HepG2 (cell line): ENCODE results near the gene HPCA.

- RRBS, 2 experiments: 0 to 4% methylated on average over 4 to 5 of the region's 16 CpGs
CAGE:
- cytosol, long polyA minus RNA: start-site peak on the minus strand at chr1:32695243-32695263, 6 reads
- cytosol, long polyA plus RNA: no peak
- long polyA plus RNA: no peak
- nucleus, long polyA minus RNA: no peak
- nucleus, long polyA plus RNA: no peak
Measured at GRCh38 chr1:32694823-32695505, 7.6 kb downstream of the SYNC start.

GRCh38 chr1:32703424-32703815 is 850 bp upstream of the SYNC start:
- RRBS, 2 experiments: no CpG with 5 or more reads among the region's 8 CpGs
CAGE:
- cytosol, long polyA minus RNA: no peak
- cytosol, long polyA plus RNA: no peak
- long polyA plus RNA: no peak
- nucleus, long polyA minus RNA: no peak
- nucleus, long polyA plus RNA: no peak

DNA sequence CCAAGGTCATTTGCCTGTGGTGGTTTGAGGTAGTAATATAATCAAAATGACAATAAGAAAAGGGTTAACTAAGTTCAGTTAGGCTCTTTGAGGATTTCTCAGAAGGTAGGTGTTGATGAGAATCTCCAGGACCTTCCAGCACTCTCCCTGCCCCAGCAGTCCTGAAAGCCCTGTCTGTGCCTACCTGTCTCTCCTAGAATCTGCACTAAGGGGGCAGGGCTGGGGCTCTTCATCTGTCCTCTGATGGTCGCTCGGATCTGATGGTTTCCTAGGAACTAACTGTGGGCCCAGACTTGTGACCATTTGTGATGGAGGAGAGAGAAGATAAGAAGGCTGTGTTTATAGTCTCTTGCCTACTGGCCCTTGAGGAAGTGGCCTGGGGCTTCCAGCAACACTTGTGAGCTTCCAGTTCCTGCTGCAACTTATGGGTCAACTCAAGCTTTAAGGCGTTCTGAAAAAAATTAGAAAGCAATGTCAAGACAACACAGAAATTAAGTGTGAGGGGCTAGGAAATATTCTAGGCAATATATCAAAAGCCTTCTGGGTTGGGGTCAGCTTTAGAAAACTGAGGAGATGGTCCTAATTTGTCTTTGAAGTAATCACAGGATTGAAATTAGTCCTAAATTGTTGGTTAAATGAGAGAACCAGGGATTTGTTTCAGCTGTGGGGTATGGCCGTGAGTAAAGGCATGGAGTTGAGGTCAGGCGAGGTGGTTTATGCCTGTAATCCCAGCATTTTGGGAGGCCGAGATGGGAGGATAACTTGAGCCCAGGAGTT is 14.2 kb downstream of the KIAA1522 start:
- RRBS, 2 experiments: no CpG with 5 or more reads among the region's 6 CpGs
CAGE:
- cytosol, long polyA minus RNA: no peak
- cytosol, long polyA plus RNA: no peak
- long polyA plus RNA: no peak
- nucleus, long polyA minus RNA: no peak
- nucleus, long polyA plus RNA: no peak

DNA sequence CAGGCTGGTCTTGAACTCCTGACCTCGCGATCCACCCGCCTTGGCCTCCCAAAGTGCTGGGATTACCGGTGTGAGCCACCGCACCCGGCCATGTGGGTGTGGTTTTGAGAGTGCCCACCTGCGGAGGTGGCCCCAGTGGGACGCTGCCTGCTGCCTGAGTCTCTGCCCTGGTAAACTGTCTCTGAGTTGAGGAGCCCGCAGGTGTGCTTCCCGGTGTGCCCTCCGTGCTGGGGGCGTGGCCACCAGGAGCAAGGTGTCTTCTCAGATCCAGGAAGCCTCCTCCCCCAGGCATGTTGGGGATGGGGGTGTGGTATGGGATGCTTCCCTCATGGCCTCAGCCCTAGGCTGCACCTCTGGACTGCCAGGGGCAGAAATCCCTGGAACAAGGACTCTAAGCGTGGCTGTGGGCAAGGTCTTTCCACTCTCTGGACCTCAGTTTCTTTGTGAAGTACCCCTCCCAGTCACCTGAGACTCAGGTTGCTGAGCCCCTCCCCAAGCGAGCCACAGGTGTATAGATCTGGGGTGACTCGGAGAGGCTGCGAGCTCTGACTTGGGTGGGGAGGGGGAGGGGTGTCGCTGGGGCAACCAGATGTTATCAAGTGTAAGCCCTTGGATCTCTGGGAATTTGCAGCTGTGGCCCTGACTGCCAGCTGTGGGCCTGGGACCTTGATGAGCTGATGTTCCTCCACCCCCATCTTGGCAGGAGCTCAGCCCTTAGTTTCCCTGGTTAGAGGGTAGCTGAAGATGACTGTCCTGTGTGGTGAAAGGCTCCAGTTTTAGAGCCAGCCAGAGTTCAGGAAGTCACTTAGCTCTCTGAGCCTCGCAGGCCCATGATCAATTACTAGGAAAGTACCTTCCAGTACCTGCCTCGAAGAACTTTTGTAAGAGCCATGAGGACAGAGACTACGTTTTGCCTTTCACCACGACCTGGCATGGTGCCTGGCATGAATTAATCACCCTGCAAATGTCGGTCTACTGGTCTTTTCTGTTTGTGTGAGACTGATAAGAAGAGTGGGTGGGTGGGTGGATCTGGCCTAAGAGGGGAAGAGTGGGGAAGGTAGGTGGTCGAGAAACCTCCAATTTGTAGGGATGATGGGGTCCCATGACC is 19.5 kb downstream of the KIAA1522 start:
- RRBS, 2 experiments: no CpG with 5 or more reads among the region's 23 CpGs
CAGE:
- cytosol, long polyA minus RNA: no peak
- cytosol, long polyA plus RNA: no peak
- long polyA plus RNA: no peak
- nucleus, long polyA minus RNA: no peak
- nucleus, long polyA plus RNA: no peak

DNA sequence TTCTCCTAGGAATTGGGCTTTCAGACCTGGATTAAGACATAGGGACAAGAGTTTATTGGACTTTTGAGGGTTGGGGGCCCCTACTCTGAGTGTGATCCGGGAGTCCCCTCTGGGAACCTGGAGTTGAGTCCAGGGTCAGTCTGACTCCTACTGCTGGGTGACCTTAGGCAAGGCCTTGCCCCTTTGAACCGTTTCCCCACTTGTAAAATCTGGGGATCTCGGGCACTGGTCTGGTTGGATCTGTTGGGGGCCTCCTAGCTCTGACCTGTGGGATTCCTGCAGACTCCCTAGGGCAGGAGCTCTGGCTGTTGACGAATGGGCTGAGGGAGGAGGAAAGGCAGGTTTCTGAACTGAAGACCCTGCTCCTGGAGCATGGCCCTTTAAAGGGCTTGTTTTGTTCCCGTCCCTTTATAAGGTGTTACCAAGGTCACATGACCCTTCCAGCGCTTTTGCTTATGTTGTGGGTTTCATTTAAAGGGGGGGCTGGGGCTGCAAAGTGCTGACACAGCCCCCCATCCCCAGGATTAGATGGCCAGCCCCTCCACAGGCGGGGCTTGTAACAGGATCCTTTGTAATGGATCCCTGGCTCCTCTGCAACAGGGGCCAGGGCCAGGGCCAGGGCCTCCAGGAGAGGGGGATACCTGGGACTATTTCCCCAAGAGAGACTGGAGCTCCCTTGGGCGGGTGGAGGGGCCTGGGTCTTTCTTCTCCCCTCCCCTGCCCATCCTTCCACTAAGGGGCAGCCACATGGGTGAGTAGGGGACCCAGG is 24.9 kb downstream of the KIAA1522 start:
- RRBS, 2 experiments: no CpG with 5 or more reads among the region's 8 CpGs
CAGE:
- cytosol, long polyA minus RNA: no peak
- cytosol, long polyA plus RNA: no peak
- long polyA plus RNA: no peak
- nucleus, long polyA minus RNA: no peak
- nucleus, long polyA plus RNA: no peak

- RRBS, 2 experiments: 92 to 96% methylated on average over 5 of the region's 25 CpGs
CAGE:
- cytosol, long polyA minus RNA: no peak
- cytosol, long polyA plus RNA: no peak
- long polyA plus RNA: no peak
- nucleus, long polyA minus RNA: no peak
- nucleus, long polyA plus RNA: no peak
Measured at GRCh38 chr1:32770214-32770740, 28.6 kb downstream of the KIAA1522 start.

GRCh38 chr1:32806762-32807634 is 10.2 kb downstream of the YARS1 start:
- RRBS, 2 experiments: no CpG with 5 or more reads among the region's 4 CpGs
CAGE:
- cytosol, long polyA minus RNA: no peak
- cytosol, long polyA plus RNA: no peak
- long polyA plus RNA: no peak
- nucleus, long polyA minus RNA: no peak
- nucleus, long polyA plus RNA: no peak

DNA sequence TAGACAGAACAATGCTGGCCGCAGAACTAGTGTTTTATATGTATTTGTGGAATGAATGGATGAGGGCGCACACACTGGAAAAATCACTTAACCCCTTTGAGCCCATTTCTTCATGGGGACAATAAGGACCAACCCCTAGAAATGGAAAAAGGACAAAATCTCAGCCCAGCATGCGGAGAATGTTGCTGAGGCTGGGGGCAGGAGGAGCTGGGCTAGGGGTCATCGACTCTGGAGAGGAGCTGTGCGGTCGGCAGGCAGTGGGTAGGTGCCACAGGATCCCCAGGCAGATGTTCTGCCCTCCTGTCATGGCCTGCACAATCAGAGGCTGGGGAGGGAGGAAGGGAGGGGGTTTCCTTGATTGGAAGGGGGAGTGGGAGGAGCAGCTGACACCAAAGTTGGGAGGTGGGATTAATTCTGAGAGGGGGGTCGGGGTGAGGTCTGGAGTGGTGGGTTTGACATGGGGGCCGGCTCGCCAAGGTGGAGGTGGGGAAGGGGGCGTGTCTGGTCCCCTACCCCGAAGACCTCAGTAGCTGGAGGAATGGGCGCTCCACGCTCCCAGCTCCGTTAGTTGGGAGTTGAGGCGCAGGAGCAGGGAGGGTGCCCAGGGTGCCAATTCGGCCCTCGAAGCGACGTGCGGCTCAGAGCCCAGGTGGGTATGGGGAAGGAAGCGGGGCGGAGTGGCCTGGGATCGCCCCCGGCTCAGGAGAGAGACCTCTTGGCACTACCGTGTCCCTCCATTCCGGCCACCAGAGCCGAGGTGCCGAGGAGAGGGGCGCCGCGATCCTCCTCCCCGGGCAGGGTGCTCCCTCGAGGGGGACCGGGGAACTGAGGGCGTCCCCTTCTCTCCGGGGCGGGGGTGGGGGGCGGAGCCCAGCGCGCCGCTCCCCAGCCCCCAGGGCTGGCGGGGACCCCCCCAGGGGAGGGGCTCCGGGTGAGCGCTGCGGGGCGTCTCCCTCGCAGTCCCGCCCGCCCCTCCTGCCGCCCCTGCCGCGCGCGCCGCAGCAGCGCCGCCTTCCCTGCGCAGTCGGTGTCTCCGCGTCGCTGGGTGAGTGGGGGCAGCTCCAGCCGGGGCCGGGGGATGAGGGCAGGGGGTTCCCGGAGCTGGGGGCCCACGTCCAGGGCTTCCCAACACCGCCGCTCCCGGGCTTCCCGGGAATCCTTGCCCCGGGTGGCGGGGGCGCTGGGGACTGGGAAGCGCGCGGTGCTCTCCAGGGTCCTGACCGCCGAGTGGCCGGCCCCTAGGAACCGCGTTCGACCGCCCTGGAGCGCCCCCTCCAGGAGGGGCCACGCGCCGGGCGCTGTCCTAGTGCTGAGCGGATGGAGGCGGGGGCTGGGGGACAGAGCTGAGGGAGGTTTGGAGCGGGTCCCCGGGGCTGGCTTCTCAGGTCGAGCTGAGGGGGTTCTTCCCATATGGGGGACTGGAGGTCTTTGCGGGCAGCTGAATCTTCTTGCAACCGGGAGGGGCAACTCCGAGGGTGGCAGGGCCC is at the start of gene HPCA:
HPCA (plus strand) TSS at position 1,021 of the 1,487 bp plus-strand sequence.
- RRBS, 2 experiments: 4% methylated on average over 46 of the region's 96 CpGs
CAGE:
- cytosol, long polyA minus RNA: no peak
- cytosol, long polyA plus RNA: no peak
- long polyA plus RNA: no peak
- nucleus, long polyA minus RNA: no peak
- nucleus, long polyA plus RNA: no peak

- RRBS, 2 experiments: no CpG with 5 or more reads among the region's 6 CpGs
CAGE:
- cytosol, long polyA minus RNA: no peak
- cytosol, long polyA plus RNA: no peak
- long polyA plus RNA: no peak
- nucleus, long polyA minus RNA: no peak
- nucleus, long polyA plus RNA: no peak
Measured at GRCh38 chr1:32899927-32900387, 1.2 kb downstream of the TMEM54 start.

DNA sequence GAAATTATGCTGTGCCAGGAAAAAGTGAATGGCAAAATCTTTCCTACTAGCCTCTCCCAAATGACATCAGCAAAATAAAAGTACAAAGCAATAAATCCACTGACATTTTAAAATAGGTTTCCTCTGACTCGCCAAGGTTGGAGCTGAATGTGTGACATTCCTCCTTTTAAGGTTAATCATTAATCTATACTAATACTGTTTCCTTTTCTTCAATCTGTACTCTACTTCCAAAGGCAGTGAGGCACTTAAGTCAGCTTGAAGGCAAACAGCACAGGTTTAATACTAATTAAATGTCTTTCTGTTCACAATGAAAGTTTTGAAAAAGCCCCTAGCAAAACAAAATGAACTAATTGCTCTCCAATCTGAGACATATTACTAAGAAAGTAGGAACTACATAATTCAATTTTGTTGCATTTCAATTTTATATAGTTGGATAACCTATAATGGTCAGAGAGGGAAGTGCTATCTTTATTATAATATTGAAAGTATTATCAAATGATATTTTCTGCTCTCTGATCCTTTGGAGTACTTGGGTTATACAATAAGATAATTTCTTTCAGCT is 15.6 kb downstream of the RNF19B start:
- RRBS, 2 experiments: no CpG with 5 or more reads among the region's 1 CpG
CAGE:
- cytosol, long polyA minus RNA: no peak
- cytosol, long polyA plus RNA: no peak
- long polyA plus RNA: no peak
- nucleus, long polyA minus RNA: no peak
- nucleus, long polyA plus RNA: no peak

- RRBS, 2 experiments: no CpG with 5 or more reads among the region's 9 CpGs
CAGE:
- cytosol, long polyA minus RNA: no peak
- cytosol, long polyA plus RNA: no peak
- long polyA plus RNA: no peak
- nucleus, long polyA minus RNA: no peak
- nucleus, long polyA plus RNA: no peak
Measured at GRCh38 chr1:33008344-33009087, 28.2 kb downstream of the AK2 start.

DNA sequence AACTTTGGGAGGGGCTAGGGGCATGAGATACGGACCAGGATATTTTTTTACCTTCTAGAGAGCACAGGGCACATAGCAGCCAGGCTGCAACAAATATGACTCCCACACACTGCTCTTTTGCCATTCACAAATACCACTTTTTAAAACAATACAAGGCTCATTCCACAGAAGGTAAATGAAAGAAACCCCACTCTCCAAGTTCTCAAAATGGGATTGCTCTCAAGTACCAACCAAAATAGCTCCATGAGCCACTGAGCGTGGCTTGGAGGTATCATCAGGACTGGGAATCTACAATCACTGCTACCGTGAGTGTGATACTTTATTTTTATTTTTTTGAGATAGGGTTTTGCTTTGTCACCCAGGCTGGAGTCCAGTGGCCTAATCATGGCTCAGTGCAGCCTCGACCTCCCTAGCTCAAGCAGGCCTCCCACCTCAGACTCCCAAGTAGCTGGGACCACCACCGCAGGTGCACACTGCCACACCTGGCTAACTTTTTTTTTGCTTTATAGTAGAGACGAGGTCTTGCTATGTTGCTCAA is 19.2 kb downstream of the AK2 start:
- RRBS, 2 experiments: no CpG with 5 or more reads among the region's 6 CpGs
CAGE:
- cytosol, long polyA minus RNA: no peak
- cytosol, long polyA plus RNA: no peak
- long polyA plus RNA: no peak
- nucleus, long polyA minus RNA: no peak
- nucleus, long polyA plus RNA: no peak

DNA sequence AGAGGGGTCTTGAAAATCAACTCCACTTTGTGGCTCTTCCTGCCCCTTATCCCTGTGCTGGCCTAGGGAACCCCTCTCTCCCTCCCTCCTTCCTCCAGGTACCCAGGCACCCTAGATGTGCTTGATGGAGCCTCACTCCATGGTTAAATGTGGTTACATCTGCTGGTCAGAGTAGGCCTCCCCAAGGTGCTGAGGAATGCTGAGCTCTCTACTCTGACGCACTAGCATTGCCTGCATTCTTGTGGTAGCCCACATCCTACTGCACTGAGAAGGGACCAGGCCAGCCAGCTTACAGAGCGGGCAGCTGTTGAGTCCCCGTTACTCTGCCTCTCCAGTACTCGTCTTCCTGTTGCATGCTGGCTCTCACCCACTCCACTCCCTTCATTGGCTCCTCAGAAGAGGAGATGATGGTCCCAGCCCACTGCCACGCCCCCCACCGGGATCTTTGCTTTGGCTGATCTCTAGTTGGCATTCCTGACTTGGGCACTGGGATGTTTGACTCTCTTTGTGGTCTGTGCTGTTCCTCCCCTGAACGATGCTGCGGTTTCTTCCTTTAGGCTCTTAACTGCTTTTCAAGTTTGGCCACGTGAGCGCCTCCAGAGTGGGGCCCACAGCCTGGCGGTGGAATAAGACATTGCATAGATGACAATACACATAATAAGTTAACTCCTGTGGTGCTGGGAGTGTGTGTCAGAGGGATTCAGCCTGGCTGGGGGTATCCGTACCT is 18.4 kb downstream of the AZIN2 start:
- RRBS, 2 experiments: no CpG with 5 or more reads among the region's 12 CpGs
CAGE:
- cytosol, long polyA minus RNA: no peak
- cytosol, long polyA plus RNA: no peak
- long polyA plus RNA: no peak
- nucleus, long polyA minus RNA: no peak
- nucleus, long polyA plus RNA: no peak

DNA sequence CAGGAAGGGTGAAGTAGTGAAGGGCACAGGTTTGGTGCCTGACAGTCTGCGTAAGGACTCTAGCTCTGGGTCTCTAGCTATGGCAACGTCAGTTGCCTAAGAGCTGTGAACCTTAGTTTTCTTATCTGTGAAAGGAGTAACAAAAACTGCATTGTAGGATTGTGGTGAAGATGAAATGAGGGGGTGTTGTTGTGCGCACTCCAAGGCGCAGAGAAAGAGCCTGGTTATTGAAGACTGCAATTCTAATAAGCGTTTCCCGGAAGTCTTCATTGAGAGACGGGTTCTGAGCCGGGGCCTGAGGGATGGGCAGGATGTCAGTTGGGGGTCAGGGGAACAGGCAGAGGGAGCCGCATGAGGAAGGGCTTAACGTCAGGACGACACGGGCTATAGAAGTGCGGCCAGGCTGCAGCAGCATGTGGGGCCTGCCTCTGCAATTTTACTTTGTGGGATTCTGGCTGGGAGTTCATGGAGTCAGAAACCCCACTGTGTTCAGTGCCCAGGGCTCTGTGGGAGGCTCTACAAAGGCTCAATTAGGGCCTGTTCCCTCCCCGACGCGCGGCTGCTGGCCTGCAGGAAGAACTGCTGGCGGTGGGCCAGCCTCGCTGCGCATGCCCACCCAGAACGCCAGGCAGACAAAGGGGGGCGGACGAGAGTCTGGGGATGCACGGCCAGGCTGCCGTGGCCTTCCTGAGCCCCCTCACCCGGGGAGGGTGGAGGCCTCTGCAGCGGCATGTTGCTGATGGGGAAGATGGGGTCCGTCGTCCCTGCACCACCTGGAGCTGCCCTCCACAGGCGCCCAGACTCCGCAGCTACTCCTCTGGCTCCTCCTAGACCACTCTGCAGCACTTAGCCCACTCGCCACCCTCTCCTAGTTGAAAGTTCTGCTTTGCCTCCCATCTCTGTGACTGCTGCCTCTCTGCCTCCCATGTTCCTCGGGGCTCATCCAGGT is 20.6 kb downstream of the TRIM62 start:
- RRBS, 2 experiments: no CpG with 5 or more reads among the region's 33 CpGs
CAGE:
- cytosol, long polyA minus RNA: no peak
- cytosol, long polyA plus RNA: no peak
- long polyA plus RNA: no peak
- nucleus, long polyA minus RNA: no peak
- nucleus, long polyA plus RNA: no peak

- RRBS, 2 experiments: 2% methylated on average over 21 to 27 of the region's 88 CpGs
CAGE:
- cytosol, long polyA minus RNA: no peak
- cytosol, long polyA plus RNA: no peak
- long polyA plus RNA: no peak
- nucleus, long polyA minus RNA: no peak
- nucleus, long polyA plus RNA: no peak
Measured at GRCh38 chr1:33256625-33257864, 753 bp downstream of the ZNF362 start.

- RRBS, 2 experiments: no CpG with 5 or more reads among the region's 10 CpGs
CAGE:
- cytosol, long polyA minus RNA: no peak
- cytosol, long polyA plus RNA: no peak
- long polyA plus RNA: no peak
- nucleus, long polyA minus RNA: no peak
- nucleus, long polyA plus RNA: no peak
Measured at GRCh38 chr1:33257865-33258395, 1.6 kb downstream of the ZNF362 start.

DNA sequence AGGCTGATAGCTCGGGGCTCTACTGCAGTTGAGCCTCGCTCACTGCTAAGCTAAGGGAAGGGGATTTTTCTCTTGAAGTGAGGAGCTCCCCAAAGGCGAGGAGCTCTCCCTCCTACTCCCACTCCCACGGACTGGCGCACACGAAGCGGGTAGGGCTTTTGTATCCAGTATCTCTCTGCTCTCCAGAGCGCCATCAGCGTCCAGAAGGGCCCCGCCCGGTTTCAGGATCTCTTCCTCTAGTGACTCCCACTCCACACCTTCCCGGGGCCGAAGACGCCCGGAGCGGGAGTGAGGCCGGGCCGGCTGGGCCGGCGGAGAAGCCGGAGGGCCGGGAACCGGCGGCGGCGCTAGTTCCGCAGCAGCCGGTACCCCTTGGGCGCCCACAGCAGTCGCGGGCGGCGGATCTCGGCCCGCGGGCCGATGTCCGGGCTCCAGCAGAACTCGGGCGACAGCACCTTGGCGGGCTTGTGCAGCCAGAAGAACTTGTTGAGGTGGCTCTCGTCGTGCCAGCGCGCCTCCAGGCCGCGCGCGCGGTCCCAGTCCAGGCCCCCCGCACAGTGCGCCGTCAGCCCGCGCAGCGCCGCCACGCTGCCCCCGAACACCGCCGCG is 14.4 kb downstream of the A3GALT2 start:
- RRBS, 2 experiments: 91 to 93% methylated on average over 11 of the region's 62 CpGs
CAGE:
- cytosol, long polyA minus RNA: no peak
- cytosol, long polyA plus RNA: no peak
- long polyA plus RNA: no peak
- nucleus, long polyA minus RNA: no peak
- nucleus, long polyA plus RNA: no peak

DNA sequence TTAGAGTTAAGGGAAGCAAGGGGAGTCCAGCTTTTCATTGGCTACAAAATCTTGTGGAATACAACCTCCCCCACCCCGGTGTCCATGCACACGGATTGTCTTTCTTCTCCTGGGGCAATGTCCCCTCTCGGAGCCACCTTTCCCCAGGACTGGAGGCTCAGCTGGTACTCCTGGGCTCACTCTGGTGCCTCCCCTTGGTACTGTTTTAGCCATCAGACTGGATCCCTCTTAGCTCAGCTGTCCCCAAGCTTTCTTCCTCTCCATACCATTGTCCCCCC is 165 bp downstream of the A3GALT2 start:
- RRBS, 2 experiments: 8 to 31% methylated on average over 1 of the region's 3 CpGs
CAGE:
- cytosol, long polyA minus RNA: no peak
- cytosol, long polyA plus RNA: no peak
- long polyA plus RNA: no peak
- nucleus, long polyA minus RNA: no peak
- nucleus, long polyA plus RNA: no peak

GRCh38 chr1:33328705-33329365 is 7.9 kb upstream of the A3GALT2 start:
- RRBS, 2 experiments: no CpG with 5 or more reads among the region's 12 CpGs
CAGE:
- cytosol, long polyA minus RNA: no peak
- cytosol, long polyA plus RNA: no peak
- long polyA plus RNA: no peak
- nucleus, long polyA minus RNA: no peak
- nucleus, long polyA plus RNA: no peak

GRCh38 chr1:33342139-33343033 is 21.5 kb upstream of the A3GALT2 start:
- RRBS, 2 experiments: no CpG with 5 or more reads among the region's 8 CpGs
CAGE:
- cytosol, long polyA minus RNA: no peak
- cytosol, long polyA plus RNA: no peak
- long polyA plus RNA: no peak
- nucleus, long polyA minus RNA: no peak
- nucleus, long polyA plus RNA: no peak